K562 (cell line): ENCODE measurements around a stretch of chr1.

DNA sequence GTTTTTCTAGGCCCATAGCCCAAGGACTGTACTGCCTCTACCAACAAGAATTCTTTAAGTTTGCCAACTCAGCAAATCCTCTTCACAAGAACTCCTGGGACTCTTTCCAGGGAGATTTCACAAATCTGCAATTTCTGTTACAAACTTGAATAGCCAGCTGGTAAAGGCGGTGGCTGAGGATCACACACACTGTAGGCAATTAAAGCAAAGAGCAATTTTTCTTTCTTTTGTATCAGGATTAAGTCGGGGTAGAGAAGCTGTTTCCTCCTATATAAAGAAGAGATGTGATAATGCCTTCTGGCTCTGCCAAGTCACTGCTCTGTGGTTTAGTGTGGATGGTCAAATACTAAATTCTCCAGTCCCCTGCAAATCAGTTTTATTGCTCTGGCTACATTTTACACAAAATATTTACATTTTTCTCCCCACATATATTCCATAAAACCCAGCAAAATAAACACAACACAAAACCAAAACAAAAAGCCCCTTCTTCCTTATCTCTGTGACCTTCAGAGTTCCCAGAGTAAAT, 1.6 kb downstream of the ALDH9A1 start:
- RAMPAGE, long total RNA: no peak
- RRBS: no CpG with 5 or more reads among the region's 2 CpGs
PRO-cap:
- standard: no peak
- CoPRO, capped RNA only, 2 experiments: no peak in any of the 2 experiments
- CoPRO, capped and uncapped RNA, 2 experiments: no peak in any of the 2 experiments
- CoPRO, uncapped RNA only, 2 experiments: no peak in any of the 2 experiments
CAGE:
- cytosol, long polyA plus RNA: no peak
- long polyA plus RNA: no peak
- nucleolus, long total RNA: no peak
- nucleus, long polyA plus RNA: no peak

- RAMPAGE, long total RNA: no peak
- RRBS: no CpG with 5 or more reads among the region's 8 CpGs
PRO-cap:
- standard: no peak
- CoPRO, capped RNA only, 2 experiments: no peak in any of the 2 experiments
- CoPRO, capped and uncapped RNA, 2 experiments: no peak in any of the 2 experiments
- CoPRO, uncapped RNA only, 2 experiments: peak in 1 of 2 experiments; most common plus-strand start chr1:165857327 (in 1)
CAGE:
- cytosol, long polyA plus RNA: no peak
- long polyA plus RNA: no peak
- nucleolus, long total RNA: no peak
- nucleus, long polyA plus RNA: no peak
Measured at GRCh38 chr1:165856903-165857703, 29.7 kb downstream of the UCK2 start.

GRCh38 chr1:165858295-165858904, 31.0 kb downstream of the UCK2 start:
- RAMPAGE, long total RNA: no peak
- RRBS: no CpG with 5 or more reads among the region's 4 CpGs
PRO-cap:
- standard: no peak
- CoPRO, capped RNA only, 2 experiments: no peak in any of the 2 experiments
- CoPRO, capped and uncapped RNA, 2 experiments: no peak in any of the 2 experiments
- CoPRO, uncapped RNA only, 2 experiments: no peak in any of the 2 experiments
CAGE:
- cytosol, long polyA plus RNA: no peak
- long polyA plus RNA: no peak
- nucleolus, long total RNA: no peak
- nucleus, long polyA plus RNA: no peak

- RAMPAGE, long total RNA: no peak
- RRBS: no CpG with 5 or more reads among the region's 12 CpGs
PRO-cap:
- standard: no peak
- CoPRO, capped RNA only, 2 experiments: no peak in any of the 2 experiments
- CoPRO, capped and uncapped RNA, 2 experiments: no peak in any of the 2 experiments
- CoPRO, uncapped RNA only, 2 experiments: no peak in any of the 2 experiments
CAGE:
- cytosol, long polyA plus RNA: no peak
- long polyA plus RNA: no peak
- nucleolus, long total RNA: no peak
- nucleus, long polyA plus RNA: no peak
Measured at GRCh38 chr1:165907684-165908431, 80.4 kb downstream of the UCK2 start.

DNA sequence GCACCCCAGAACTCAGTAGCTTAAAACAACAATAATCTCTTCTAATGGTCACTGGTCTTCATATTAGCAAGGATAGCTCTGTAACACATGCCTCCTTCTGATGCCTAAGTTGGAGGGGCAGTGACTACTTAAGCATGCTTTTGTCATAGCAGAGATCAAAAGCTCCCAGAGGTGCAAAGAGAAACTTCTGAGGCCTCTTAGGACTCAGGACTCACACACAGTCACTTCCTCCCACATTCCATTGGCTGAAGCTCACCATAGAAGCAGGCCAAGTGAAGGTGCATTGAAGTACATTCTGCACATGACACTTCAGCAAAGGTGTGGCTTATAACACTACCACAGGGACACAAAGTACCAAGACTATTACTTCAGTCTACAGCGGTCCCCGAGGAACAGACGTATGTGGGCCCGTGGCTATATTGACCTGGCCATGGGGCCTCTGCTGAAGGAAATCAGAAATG, 2.6 kb upstream of the POGK start:
- RAMPAGE, long total RNA: no peak
- RRBS: no CpG with 5 or more reads among the region's 4 CpGs
PRO-cap:
- standard: no peak
- CoPRO, capped RNA only, 2 experiments: no peak in any of the 2 experiments
- CoPRO, capped and uncapped RNA, 2 experiments: no peak in any of the 2 experiments
- CoPRO, uncapped RNA only, 2 experiments: no peak in any of the 2 experiments
CAGE:
- cytosol, long polyA plus RNA: no peak
- long polyA plus RNA: no peak
- nucleolus, long total RNA: no peak
- nucleus, long polyA plus RNA: no peak

- RAMPAGE, long total RNA: no peak
- RRBS: no CpG with 5 or more reads among the region's 18 CpGs
PRO-cap:
- standard: bidirectional peak, plus-strand start at chr1:166840895, minus-strand start at chr1:166840703
- CoPRO, capped RNA only, 2 experiments: peak in 2 of 2 experiments; most common plus-strand start chr1:166840750 (in 1); most common minus-strand start chr1:166840703 (in 2)
- CoPRO, capped and uncapped RNA, 2 experiments: peak in 1 of 2 experiments; most common plus-strand start chr1:166840812 (in 1); most common minus-strand start chr1:166840703 (in 1)
- CoPRO, uncapped RNA only, 2 experiments: no peak in any of the 2 experiments
CAGE:
- cytosol, long polyA plus RNA: no peak
- long polyA plus RNA: no peak
- nucleolus, long total RNA: no peak
- nucleus, long polyA plus RNA: no peak
Measured at GRCh38 chr1:166840445-166841549, 1.5 kb downstream of the POGK start.

DNA sequence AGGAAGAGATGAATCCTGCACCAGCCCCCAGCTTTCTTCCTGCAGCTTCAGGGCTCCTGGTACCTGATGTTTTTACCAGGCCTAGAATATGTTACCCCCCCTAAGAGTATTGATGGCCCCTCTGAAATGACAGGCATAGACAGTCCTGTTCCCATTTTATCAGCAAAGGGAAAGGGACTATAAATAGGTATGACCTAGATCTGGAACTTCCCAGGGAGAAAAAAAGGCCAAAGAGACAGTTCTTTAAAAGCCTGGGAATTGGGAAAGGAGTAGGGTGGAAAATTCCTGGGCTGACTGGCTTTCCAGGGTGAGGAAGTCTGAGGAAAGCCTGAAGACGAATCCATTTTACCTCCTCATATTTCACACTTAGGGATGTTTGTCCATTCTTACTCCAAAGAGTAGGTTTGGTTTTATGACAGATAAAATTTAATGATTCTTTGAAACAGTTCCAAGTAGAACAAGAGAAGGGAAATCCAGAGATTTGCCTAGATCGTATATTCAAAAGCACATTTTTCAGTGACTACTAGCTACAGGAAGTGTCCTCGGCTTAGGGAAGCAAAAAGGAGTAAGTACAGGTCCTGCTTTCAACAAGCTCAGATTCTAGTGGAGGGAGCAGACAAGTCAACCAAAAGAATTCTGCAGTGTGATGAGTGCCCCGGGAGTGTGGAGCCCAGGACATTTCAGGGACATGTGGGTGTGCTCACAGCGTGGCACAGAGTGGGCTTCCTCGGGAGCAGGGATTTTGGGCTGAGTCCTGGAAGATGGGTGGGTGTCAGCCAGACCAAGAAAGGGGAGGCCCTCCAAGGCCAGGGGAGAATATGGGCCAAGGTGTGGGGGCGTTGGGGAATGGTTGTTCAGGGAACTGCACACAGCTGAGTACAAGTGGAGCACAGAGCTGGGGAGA, 5.1 kb downstream of the POGK start:
- RAMPAGE, long total RNA: no peak
- RRBS: no CpG with 5 or more reads among the region's 7 CpGs
PRO-cap:
- standard: unidirectional peak, plus-strand start at position 634 of the sequence
- CoPRO, capped RNA only, 2 experiments: no peak in any of the 2 experiments
- CoPRO, capped and uncapped RNA, 2 experiments: no peak in any of the 2 experiments
- CoPRO, uncapped RNA only, 2 experiments: peak in 2 of 2 experiments; most common plus-strand start position 429 of the sequence (in 2)
CAGE:
- cytosol, long polyA plus RNA: no peak
- long polyA plus RNA: no peak
- nucleolus, long total RNA: no peak
- nucleus, long polyA plus RNA: no peak

GRCh38 chr1:166875341-166876140, 523 bp downstream of the TADA1 start:
- RAMPAGE, long total RNA: no peak
- RRBS: 2% methylated on average over 12 of the region's 53 CpGs
PRO-cap:
- standard: unidirectional peak, plus-strand start at chr1:166875810; bidirectional peak, plus-strand start at chr1:166876050, minus-strand start at chr1:166875976
- CoPRO, capped RNA only, 2 experiments: no peak in any of the 2 experiments
- CoPRO, capped and uncapped RNA, 2 experiments: peak in 1 of 2 experiments; most common plus-strand start chr1:166875834 (in 1); most common minus-strand start chr1:166875571 (in 1)
- CoPRO, uncapped RNA only, 2 experiments: no peak in any of the 2 experiments
CAGE:
- cytosol, long polyA plus RNA: no peak
- long polyA plus RNA: no peak
- nucleolus, long total RNA: no peak
- nucleus, long polyA plus RNA: no peak

DNA sequence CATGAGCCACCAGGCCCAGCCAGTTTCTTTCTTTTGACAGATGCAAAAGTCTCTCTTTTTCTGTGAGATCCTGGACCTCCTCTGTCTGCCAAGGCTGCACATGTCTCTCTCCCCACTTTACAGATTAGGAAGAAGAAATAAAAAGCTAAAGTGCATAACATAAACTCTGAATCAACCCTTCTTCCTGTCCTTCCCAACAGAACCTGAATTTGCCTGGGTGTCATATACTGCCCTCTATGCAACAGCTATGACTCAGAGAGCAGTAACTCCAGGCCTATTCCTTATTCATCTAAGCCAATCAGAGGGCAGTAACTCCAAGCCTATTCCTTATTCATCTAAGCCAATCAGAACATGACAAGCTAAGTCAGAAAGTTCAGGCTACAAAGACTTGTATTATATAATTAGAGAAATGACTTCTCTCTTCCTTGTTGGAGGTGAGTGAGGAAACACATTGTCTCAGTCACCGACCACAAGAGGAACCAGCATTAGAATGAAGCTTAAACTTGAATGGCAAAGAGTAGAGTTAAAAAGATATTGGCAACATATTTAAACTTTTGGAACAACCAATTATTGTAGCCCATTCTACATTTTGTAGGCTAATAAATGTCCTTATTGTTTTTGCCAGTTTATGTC, 26.2 kb upstream of the TADA1 start:
- RAMPAGE, long total RNA: no peak
- RRBS: no CpG with 5 or more reads among the region's 1 CpG
PRO-cap:
- standard: no peak
- CoPRO, capped RNA only, 2 experiments: no peak in any of the 2 experiments
- CoPRO, capped and uncapped RNA, 2 experiments: no peak in any of the 2 experiments
- CoPRO, uncapped RNA only, 2 experiments: no peak in any of the 2 experiments
CAGE:
- cytosol, long polyA plus RNA: no peak
- long polyA plus RNA: no peak
- nucleolus, long total RNA: no peak
- nucleus, long polyA plus RNA: no peak

DNA sequence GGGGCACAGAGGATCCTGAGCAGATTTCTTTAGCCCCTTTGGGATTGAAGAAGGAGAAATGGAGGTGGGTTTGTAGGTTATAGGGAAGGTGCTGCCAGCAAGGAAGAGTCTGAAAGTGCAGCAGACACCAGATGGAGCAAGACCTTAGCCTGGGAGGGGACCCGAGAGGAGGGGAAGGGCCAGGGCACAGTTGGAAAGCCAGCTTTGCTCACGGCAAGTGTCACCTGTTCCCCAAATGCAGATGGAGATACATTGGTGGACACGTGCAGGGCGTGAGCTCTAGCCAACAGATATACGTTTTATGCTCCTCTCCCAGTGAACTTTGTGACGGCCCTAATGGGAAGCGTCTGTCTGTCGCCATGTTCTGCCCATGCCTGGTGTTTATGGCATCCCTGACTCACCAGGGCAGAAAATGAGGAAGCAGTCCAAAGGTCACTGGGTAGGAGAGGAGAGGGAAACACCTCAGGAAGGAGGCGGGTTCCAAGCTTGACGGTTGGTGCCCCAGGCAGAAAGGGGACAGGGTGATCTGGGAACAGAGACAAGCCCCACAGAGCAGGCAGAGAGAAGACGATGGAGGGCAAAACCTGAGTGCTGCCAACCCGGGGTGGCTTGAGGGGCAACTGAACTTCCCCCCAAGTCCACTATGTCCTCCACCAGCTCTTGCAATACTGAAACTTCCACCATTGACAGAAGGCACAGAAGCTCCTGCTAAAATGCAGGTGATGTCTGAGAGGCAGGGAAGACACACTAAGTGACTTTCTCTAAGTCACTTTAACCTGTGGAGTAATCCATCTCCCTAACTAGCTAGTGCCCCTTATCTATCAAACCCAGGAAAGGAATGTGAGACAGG, 7.5 kb downstream of the GPA33 start:
- RAMPAGE, long total RNA: no peak
- RRBS: no CpG with 5 or more reads among the region's 12 CpGs
PRO-cap:
- standard: no peak
- CoPRO, capped RNA only, 2 experiments: no peak in any of the 2 experiments
- CoPRO, capped and uncapped RNA, 2 experiments: no peak in any of the 2 experiments
- CoPRO, uncapped RNA only, 2 experiments: no peak in any of the 2 experiments
CAGE:
- cytosol, long polyA plus RNA: no peak
- long polyA plus RNA: no peak
- nucleolus, long total RNA: no peak
- nucleus, long polyA plus RNA: no peak

DNA sequence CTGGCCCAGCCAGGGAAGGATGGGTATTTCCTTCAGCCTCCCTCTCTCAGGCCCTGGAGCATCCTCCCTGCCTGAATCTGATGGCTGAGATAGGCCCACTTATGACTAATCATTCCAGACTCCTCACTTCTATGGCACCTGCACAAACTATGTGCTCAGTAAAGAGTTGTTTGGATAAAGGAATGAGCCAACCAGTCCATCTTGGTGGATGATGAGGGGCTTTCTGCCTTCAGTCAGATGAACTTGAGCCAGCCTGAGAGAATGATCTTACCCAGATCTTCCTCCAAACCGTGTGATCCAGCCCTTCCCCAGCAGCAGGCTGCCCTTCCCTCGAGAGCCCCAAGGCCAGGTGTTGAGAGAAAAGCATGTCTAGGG, 1.3 kb downstream of the GPA33 start:
- RAMPAGE, long total RNA: no peak
- RRBS: no CpG with 5 or more reads among the region's 2 CpGs
PRO-cap:
- standard: no peak
- CoPRO, capped RNA only, 2 experiments: no peak in any of the 2 experiments
- CoPRO, capped and uncapped RNA, 2 experiments: no peak in any of the 2 experiments
- CoPRO, uncapped RNA only, 2 experiments: no peak in any of the 2 experiments
CAGE:
- cytosol, long polyA plus RNA: no peak
- long polyA plus RNA: no peak
- nucleolus, long total RNA: no peak
- nucleus, long polyA plus RNA: no peak

- RAMPAGE, long total RNA: no peak
- RRBS: no CpG with 5 or more reads among the region's 3 CpGs
PRO-cap:
- standard: no peak
- CoPRO, capped RNA only, 2 experiments: no peak in any of the 2 experiments
- CoPRO, capped and uncapped RNA, 2 experiments: no peak in any of the 2 experiments
- CoPRO, uncapped RNA only, 2 experiments: no peak in any of the 2 experiments
CAGE:
- cytosol, long polyA plus RNA: no peak
- long polyA plus RNA: no peak
- nucleolus, long total RNA: no peak
- nucleus, long polyA plus RNA: no peak
Measured at GRCh38 chr1:167137302-167137566, 43.4 kb downstream of the STYXL2 start.

DNA sequence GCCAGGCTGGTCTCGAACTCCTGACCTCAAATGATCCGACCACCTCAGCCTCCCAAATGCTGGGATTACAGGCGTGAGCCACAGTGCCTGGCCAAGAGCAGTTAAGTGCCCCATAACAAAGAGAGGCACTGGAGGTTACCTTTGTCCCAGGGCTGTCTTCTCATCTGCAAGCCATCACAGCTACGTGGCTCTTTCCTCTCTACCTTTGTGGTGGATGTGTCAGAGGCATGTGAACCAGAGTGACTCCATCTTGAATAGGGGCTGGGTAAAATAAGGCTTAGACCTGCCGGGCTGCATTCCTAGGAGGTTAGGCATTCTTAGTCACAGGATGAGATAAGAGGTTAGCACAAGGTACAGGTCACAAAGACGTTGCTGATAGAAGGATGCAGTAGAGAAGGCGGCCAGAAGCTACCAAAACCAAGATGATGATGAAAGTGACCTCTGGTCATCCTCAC, 59.5 kb upstream of the POU2F1 start:
- RAMPAGE, long total RNA: no peak
- RRBS: no CpG with 5 or more reads among the region's 7 CpGs
PRO-cap:
- standard: no peak
- CoPRO, capped RNA only, 2 experiments: no peak in any of the 2 experiments
- CoPRO, capped and uncapped RNA, 2 experiments: no peak in any of the 2 experiments
- CoPRO, uncapped RNA only, 2 experiments: no peak in any of the 2 experiments
CAGE:
- cytosol, long polyA plus RNA: no peak
- long polyA plus RNA: no peak
- nucleolus, long total RNA: no peak
- nucleus, long polyA plus RNA: no peak

DNA sequence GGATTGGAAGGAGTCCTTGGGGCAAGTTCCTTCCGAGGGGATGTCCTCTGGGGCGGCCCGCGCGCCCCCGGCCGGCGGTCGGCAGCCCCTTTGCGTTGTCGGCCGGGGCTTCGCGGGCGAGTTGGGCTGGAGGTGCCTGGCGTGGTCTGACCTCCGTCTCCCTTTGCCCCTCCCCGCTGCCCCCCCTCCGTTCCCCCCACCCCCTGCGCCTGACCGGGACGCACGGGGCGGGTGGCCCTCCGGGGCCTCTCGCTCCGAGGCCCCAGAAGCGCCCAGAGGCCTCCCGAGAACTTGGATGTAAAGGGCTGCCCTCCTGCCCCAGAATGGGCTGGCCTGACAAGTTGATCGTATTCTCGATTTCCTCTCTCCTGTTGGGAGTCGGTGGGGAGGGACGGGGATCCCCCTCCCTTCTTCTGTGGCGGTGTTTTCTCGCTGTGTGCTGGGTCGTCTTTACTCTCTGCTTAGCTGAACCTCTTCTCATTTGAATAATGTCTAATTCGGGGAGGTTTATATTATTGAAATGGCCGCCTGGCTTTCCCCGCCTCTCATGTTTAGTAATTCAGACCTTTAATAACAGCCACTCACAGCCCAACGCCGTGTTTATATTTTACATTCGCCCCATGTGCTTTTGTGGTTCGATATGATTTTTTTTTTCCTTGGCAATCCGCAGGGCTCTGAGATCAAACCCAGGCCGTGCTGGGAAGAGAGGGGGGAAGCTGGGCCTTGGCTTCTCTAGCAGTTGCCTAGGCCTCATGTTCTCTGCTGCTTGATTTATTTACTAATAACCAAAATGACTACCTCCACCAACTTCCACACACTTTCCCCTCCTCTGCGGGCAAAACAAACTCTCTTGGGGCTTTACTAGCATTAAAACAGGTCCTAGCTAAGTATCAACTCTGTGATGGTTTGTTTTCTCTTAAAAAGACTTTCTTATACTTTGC, 1.4 kb downstream of the POU2F1 start:
- RAMPAGE, long total RNA: no peak
- RRBS: no CpG with 5 or more reads among the region's 46 CpGs
PRO-cap:
- standard: bidirectional peak, plus-strand start at position 265 of the sequence, minus-strand start at position 123 of the sequence; bidirectional peak, plus-strand start at position 412 of the sequence, minus-strand start at position 483 of the sequence
- CoPRO, capped RNA only, 2 experiments: peak in 2 of 2 experiments; most common plus-strand start position 265 of the sequence (in 2); most common minus-strand start position 123 of the sequence (in 2)
- CoPRO, capped and uncapped RNA, 2 experiments: peak in 2 of 2 experiments; most common plus-strand start position 349 of the sequence (in 1); most common minus-strand start position 325 of the sequence (in 1)
- CoPRO, uncapped RNA only, 2 experiments: no peak in any of the 2 experiments
CAGE:
- cytosol, long polyA plus RNA: no peak
- long polyA plus RNA: no peak
- nucleolus, long total RNA: no peak
- nucleus, long polyA plus RNA: no peak

GRCh38 chr1:167261144-167261547, 40.5 kb downstream of the POU2F1 start:
- RAMPAGE, long total RNA: no peak
- RRBS: no CpG with 5 or more reads among the region's 2 CpGs
PRO-cap:
- standard: no peak
- CoPRO, capped RNA only, 2 experiments: no peak in any of the 2 experiments
- CoPRO, capped and uncapped RNA, 2 experiments: no peak in any of the 2 experiments
- CoPRO, uncapped RNA only, 2 experiments: no peak in any of the 2 experiments
CAGE:
- cytosol, long polyA plus RNA: no peak
- long polyA plus RNA: no peak
- nucleolus, long total RNA: no peak
- nucleus, long polyA plus RNA: no peak

DNA sequence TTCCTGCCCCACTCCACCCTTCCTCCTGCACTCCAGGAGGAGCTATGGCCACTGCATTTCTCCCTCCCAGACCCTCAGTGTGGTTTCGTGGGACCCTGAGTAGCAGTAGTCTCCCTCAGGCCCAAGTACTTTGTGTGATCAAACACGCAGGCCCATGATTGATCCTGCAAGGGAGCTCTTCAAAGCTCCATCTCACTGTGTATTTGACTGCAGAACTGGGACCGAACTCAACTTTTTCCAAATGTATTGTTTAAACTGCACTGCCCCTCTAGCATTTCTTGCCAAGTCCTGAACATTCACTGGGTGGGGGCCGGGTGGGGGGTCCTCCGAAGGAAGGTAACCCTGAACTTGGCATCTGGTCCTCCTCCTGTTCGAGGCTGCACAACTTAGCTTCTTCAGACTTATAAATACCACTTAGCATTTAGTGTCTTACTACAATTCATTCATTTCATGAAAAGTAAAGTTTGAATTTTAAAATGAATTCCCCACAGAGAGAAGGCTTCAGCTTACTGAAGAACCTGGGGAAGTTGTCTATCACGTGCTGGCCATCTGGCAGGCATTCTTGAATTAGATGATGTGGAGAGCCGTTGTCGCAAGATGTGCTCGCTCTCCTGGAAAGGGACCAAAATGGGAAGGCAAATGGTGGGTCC, 90.7 kb downstream of the CD247 start:
- RAMPAGE, long total RNA: no peak
- RRBS: no CpG with 5 or more reads among the region's 10 CpGs
PRO-cap:
- standard: no peak
- CoPRO, capped RNA only, 2 experiments: no peak in any of the 2 experiments
- CoPRO, capped and uncapped RNA, 2 experiments: no peak in any of the 2 experiments
- CoPRO, uncapped RNA only, 2 experiments: peak in 2 of 2 experiments; most common plus-strand start position 432 of the sequence (in 2)
CAGE:
- cytosol, long polyA plus RNA: no peak
- long polyA plus RNA: no peak
- nucleolus, long total RNA: no peak
- nucleus, long polyA plus RNA: no peak

- RAMPAGE, long total RNA: no peak
- RRBS: no CpG with 5 or more reads among the region's 10 CpGs
PRO-cap:
- standard: no peak
- CoPRO, capped RNA only, 2 experiments: no peak in any of the 2 experiments
- CoPRO, capped and uncapped RNA, 2 experiments: no peak in any of the 2 experiments
- CoPRO, uncapped RNA only, 2 experiments: no peak in any of the 2 experiments
CAGE:
- cytosol, long polyA plus RNA: no peak
- long polyA plus RNA: no peak
- nucleolus, long total RNA: no peak
- nucleus, long polyA plus RNA: no peak
Measured at GRCh38 chr1:167445931-167446562, 72.3 kb downstream of the CD247 start.

GRCh38 chr1:167460524-167461179, 57.7 kb downstream of the CD247 start:
- RAMPAGE, long total RNA: no peak
- RRBS: no CpG with 5 or more reads among the region's 19 CpGs
PRO-cap:
- standard: no peak
- CoPRO, capped RNA only, 2 experiments: no peak in any of the 2 experiments
- CoPRO, capped and uncapped RNA, 2 experiments: no peak in any of the 2 experiments
- CoPRO, uncapped RNA only, 2 experiments: no peak in any of the 2 experiments
CAGE:
- cytosol, long polyA plus RNA: no peak
- long polyA plus RNA: no peak
- nucleolus, long total RNA: no peak
- nucleus, long polyA plus RNA: no peak